Pulmonary lymph node (tissue), 1 donor: ENCODE measurements around the genes RBM5, GNAI2, LSMEM2 and HYAL1.

DNA sequence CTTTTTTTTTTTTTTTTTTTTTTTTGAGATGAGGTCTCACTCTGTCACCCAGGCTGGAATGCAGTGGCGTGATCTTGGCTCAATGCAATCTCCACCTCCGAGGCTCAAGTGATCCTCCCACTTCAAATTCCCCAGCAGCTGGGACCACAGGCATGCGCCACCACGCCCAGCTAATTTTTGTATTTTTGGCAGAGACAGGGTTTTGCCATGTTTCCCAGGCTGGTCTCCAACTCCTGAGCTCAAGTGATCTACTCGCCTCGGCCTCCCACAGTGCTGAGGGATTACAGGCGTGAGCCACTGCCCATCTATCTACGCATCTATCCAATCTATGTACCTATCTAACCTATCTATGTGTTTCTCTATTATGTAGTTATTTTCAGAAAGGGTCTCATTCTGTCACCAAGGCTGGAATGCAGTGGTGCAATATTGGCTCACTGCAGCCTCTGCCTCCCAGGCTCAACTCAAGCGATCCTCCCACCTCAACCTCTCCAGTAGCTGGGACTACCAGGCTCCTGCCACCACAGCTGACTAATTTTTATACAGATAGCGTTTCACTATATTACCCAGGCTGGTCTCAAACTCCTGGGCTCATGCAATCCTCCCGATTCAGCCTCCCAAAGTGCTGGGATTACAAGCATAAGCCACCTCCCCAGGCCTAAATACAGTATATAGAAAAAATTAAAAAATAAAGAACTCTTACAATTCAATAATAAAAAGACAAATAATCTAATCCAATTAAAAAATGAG lies 20.3 kb upstream of the GPX1 start:
- PRO-cap, result no peak

DNA sequence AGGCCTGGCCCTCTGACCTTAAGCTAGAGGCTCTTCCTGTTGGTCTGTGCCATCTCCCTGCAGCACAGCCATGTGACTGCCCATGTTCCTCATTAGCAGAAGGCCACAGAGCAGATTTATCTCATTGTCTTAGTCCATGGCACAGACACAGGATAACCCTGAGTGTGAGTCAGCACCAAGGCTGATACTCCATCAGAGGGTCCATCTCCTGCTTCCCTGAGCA lies 34.2 kb upstream of the BSN start:
- PRO-cap, result no peak

DNA sequence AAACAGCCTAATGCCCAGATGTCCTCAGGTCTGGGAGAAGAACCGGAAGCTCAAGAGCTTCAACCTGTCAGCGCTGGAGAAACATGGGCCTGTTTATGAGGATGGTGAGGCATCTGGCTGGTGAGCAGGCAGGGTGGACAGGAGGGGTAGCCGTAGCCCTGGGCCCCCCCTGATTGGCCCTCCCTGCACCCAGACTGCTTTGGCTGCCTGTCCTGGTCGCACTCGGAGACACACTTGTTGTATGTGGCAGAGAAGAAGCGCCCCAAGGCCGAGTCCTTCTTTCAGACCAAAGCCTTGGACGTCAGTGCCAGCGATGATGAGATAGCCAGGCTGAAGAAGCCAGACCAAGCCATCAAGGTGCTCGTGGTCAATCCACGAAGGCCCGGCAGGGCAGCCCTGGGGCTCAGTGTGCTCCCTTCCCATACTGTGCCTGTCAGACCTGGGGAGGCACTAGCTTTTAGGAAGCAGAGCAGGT lies 1.7 kb downstream of the APEH start:
- PRO-cap, result no peak

GRCh38 chr3:49680968-49681796 lies 7.0 kb downstream of the APEH start:
- PRO-cap, result no peak

GRCh38 chr3:49686661-49687742 lies 2.3 kb downstream of the MST1 start:
- PRO-cap, result no peak

- PRO-cap, result no peak
These were observed 5.1 kb downstream of the IP6K1 start for GRCh38 chr3:49781165-49781773.

GRCh38 chr3:49802778-49802941 lies 401 bp upstream of the INKA1 start:
- PRO-cap, result unidirectional peak, plus-strand start at chr3:49802851

DNA sequence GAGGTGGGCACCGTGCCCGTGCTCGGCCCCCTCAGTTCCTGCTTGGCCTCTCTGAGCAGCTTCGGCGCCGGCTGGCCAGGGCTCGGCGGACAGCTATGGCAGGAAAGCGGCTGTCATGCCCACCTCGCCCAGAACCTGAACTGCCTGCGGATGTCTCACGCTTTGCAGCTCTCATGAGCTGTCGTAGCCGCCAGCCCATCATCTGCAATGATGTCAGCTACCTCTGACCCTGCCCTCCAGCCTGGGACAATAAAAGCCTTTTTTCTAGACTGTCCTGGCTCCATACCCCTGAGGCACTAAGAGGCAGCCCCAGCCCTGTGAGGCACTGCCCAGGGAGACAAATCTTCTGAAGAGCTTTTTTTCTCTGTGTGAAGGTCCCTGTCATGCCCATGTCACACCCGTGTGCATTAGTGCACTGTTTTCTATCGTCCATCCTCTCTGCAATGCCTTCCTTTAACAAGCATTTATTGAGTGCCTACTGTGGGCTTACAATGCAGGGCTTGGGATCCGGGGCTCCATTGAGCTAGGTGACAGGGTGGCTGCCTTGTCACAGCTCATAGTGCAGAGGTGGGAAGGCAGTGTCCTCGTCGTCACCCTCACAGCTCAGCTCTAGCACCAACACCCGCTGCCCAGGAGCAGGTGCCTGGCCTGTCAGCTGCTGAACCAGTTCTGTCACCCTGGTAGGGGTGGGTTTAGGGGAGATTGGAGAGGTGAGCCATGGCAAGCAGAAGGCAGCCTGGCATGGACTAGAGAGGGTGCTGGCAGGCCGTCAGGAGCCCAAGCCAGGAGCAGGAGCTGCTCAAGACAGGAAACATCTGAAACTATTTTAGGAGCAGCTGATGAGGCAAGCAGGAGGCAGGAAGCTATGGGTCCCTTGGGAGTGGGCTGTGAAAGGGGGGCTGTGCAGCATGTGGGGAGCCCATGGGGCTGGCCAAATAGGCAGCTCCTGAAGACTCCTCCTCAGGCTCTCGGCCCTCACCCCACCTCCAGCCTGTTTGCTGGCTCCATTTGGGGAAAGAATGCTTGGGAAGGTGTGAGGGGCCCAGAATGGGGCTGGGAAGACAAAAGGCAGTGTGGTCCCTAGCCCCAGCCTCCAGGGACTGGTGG lies 2.1 kb downstream of the INKA1 start:
- PRO-cap, result unidirectional peak, minus-strand start at position 137 of the sequence; bidirectional peak, plus-strand start at position 950 of the sequence, minus-strand start at position 817 of the sequence

DNA sequence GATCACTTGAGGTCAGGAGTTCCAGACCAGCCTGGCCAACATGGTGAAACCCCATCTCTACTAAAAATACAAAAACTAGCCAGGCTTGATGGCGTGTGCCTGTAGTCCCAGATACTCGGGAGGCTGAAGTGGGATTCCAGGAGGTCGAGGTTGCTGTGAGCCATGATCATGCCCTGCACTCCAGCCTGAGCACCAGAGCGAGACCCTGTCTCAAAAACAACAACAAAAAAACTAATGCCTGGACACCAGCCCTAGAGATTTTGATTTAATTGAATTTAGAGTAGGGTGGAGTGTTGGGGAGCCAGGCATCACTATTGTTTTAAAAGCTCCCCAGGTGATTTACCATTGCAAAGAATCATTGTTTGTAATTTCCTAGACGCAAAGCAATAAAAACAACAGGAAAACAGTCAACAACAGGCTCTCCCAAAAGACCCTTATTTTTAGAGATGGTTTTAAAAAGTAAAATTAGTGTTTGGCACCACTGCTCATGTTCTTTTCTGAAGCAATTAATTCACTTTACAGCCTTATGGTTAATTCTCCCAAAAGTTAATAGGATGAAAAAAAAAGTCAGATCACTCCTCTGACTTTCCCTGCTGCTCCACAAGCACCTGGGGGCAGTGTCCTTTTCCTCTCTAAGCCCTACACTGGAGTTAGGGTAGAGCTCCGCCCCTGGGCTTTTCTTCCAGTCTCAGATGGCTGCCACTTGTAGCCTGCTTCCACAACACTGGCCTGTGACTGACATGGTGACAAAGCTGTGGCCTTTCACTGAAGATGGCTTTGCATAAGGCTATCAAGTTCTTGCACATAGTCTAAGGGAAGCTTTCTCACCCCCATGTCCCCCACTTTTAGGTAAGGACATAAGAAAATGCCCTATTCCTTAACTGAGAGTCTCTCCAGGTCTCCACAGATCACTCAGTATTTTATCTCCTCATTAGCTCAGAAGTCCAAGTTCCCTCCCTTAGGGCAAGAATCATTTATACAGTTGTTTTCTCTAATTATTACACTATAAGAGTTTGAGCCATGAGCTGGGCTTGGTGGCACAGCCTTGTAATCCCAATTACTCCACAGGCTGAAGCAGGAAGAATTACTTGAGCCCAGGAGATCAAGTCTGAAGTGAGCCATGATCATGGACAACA lies 1.2 kb upstream of the MON1A start:
- PRO-cap, result no peak

- PRO-cap, result bidirectional peak, plus-strand start at chr3:50088954, minus-strand start at chr3:50088833
These were observed at the start of gene RBM5 for GRCh38 chr3:50088564-50089104. RBM5 (plus strand) TSS chr3:50088919.

GRCh38 chr3:50102888-50103146 lies 14.1 kb downstream of the RBM5 start:
- PRO-cap, result no peak

- PRO-cap, result no peak
These were observed 3.3 kb upstream of the SEMA3F start for GRCh38 chr3:50151772-50152283.

DNA sequence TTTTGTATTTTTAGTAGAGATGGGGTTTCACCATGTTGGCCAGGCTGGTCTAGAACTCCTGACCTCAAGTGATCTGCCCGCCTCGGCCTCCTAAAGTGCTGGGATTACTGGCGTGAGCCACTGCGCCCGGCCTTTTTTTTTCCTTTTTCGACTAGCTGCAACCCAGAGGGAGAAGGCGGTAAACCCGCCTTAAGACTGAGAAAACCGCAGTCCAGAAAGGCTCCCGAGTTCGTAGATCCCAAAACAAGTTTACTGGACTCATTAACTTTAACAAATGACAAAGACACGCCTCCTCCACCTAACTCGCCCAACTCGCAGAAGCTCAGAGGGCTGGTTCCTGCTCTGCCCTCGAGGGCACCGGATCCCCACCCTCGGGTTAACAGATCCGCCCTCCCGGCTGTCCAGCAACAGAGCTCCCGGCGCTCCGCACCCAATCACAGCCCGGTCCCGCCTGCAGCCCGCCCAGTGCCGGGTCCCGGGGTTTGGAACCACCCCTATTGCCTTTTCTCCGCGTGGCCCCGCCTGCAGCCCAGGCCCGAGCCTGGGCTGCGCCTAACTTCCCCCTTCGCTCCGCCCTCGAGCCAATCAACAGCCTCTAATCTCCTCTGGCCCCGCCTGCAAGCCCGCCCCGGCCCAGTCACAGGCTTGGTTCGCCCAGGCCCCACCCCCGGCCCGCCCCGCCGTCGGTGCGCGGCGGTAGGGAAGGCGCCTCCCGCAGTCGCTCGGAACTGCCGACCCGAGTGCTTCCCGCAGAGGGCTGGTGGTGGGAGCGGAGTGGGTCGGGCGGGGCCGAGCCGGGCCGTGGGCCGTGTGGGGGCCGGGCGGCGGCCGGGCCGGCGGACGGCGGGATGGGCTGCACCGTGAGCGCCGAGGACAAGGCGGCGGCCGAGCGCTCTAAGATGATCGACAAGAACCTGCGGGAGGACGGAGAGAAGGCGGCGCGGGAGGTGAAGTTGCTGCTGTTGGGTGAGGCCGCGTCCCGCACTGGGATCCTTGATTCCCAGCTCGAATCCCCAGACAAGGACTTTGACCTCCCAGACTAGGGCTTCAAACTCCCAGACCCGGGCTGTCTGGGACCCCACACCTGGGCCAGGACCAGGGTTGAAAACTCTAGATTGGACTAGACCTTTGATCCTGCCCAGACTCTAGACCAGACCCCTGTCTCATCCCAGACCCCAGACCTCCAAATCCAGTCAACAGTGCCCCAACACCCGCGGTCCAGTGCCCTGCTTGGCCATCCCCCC lies at the start of gene GNAI2:
GNAI2 (plus strand) TSS at position 717 of the 1,244 bp plus-strand sequence.
- PRO-cap, result unidirectional peak, minus-strand start at position 231 of the sequence; unidirectional peak, minus-strand start at position 314 of the sequence; bidirectional peak, plus-strand start at position 725 of the sequence, minus-strand start at position 470 of the sequence

- PRO-cap, result no peak
These were observed 6.9 kb downstream of the GNAI2 start for GRCh38 chr3:50242506-50243618.

DNA sequence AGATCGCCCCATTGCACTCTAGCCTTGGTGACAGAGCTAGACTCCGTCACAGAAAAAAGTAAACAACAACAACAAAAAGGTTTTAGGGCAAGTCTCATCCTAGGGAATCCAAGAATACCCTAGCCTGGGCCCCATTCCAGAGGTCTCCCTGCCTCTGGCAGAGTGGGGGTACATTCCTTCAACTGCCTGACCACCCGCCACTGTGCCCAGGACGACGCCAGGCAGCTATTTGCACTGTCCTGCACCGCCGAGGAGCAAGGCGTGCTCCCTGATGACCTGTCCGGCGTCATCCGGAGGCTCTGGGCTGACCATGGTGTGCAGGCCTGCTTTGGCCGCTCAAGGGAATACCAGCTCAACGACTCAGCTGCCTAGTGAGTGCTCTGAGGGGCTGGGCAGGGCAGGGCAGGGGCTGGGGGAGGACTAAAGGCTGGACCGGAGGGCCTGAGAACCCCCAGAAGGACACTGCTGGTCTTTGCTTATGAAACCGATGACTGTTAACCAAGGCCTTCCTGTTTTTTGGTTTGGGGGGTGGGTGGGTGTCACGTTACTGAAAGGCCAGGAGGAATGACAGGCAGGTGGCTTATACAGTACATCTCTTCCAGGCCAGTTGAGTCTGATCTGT lies 16.0 kb upstream of the SEMA3B start:
- PRO-cap, result no peak

- PRO-cap, result no peak
These were observed 2.4 kb downstream of the SEMA3B start for GRCh38 chr3:50271228-50271872.

- PRO-cap, result no peak
These were observed at the start of gene LSMEM2 for GRCh38 chr3:50278619-50279290. LSMEM2 (plus strand) TSS chr3:50279087.

- PRO-cap, result unidirectional peak, minus-strand start at chr3:50303565
These were observed at the start of gene HYAL1 for GRCh38 chr3:50302832-50304005. HYAL1 (minus strand) TSS chr3:50303574.

GRCh38 chr3:50334267-50335167 lies 6.1 kb downstream of the RASSF1 start:
- PRO-cap, result no peak

DNA sequence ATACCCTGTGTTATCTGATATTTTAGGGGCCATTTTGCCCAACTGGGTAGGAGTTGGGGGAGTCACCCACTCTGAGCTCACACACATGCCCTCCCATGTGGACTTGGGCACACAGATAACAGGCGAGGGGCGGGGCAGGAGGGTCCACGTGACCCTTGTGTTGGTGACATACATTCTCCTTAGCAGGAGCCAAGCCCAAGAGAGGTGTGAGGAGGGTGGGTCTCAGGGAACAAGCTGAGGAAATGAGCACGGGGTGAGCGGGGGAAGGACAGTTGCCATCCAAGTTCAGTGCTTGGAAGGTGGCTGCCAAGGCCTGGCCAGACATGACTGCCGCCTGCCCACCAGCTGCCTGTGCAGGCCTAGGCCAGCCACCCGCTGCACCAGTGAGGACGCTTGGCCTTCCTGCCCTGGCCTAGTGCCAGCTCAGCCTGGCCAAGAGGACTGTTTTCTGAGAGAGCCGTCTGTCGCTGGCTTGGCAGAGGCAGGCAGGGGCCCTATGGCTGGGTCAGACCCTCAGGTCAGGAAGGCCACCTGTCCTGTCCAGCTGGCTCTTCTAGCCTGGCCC lies 31.3 kb upstream of the TMEM115 start:
- PRO-cap, result no peak